Non-pigmented ciliary epithelial cell (primary cell): ENCODE measurements around the genes H4C14, CA14, APH1A and CIART.

DNA sequence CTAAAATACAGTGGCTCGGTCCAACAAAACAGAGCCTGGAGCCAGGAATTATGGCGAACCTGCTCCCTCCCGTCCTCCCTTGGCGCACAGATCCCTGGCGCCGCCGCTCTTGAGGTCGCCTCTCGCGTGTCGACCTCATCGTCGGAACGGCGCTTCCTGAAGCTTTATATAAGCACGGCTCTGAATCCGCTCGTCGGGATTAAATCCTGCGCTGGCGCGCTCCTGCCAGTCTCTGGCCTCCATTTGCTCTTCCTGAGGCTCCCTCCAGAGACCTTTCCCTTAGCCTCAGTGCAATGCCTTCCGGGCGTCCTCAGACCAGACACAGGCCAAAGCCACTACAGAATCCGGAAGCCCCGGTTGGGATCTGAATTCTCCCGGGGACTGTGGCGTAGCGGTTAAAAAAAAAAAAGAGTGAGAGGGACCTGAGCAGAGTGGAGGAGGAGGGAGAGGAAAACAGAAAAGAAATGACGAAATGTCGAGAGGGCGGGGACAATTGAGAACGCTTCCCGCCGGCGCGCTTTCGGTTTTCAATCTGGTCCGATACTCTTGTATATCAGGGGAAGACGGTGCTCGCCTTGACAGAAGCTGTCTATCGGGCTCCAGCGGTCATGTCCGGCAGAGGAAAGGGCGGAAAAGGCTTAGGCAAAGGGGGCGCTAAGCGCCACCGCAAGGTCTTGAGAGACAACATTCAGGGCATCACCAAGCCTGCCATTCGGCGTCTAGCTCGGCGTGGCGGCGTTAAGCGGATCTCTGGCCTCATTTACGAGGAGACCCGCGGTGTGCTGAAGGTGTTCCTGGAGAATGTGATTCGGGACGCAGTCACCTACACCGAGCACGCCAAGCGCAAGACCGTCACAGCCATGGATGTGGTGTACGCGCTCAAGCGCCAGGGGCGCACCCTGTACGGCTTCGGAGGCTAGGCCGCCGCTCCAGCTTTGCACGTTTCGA, at the start of gene H4C14:
TSS of gene H4C14 (plus strand) at position 581 of the 948 bp plus-strand sequence.
- RRBS = no CpG with 5 or more reads among the region's 74 CpGs

DNA sequence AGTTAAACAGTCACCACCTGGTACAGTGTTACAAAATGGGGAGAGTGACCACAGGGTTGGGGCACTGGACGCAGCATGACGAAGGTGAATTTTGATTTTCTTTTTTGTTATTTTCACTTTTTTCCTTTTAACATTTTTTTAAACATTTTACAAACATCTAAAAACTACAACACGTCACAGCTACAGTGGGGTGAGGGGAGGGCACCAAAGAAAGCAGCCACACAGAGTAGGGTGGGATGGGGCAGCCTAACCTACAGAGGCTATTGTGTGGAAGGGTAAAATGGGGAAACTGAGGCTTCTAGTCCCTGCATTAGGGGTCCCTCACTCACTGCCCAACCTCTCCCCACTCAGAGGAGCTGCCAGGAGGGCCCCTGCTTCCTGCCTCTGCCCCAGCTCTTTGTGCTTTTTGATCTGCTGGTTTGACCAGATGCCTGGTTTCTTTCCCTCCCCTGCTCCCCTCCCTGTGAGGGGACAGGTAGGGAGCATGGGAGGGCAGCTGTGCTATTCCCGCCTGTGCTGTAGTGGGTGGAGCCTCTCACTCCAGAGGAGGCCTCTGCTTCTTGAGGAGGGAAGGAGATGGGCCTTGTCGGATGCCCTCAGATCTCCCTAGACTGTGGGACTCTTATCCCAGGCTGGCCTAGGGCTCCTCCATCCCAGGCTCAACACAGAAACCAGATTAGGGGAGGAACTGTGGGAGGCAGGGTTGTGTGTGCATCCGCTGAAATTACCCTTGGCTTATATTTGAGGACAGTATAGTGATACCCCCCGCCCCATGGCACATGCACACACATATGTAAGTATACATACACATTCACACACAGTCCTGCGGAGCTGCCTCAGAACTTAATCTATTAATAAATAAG, 4.4 kb downstream of the BOLA1 start:
- RRBS = no CpG with 5 or more reads among the region's 8 CpGs

- RRBS = no CpG with 5 or more reads among the region's 6 CpGs
Observed at GRCh38 chr1:149995122-149995525, 15.4 kb downstream of the OTUD7B start.

DNA sequence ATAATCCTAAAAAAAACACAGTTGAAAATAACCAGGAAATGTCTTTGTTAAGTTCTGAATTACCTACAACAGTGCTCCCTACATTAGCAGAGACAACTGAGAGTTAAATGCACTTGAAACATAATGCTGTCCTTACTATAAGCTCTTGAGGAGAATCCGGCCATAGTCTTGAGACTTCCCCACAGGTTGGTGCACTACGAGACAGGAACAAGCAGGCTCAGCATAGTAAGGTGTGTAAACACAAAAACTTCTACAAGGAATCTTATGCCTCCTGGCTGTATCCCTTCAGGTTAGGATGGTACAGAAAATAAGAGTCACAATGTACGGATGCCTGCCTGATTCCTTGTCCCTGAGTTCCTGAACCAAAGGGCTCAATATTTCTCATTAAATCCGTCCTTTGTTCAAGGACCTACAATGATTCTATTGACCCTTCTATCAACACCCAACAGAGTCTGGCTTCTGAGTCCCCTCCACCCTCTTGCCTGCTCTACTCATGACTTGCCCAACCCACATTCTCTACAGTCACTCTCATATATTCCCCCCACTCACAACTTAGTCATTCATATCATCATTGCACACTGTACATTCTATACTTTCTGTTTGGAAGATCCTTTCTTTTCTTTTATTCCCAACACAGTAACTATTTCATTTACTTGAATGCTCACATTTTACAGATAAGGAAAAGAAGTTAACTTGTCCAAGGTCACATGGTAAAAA, 3.8 kb downstream of the OTUD7B start:
- RRBS = no CpG with 5 or more reads among the region's 4 CpGs

GRCh38 chr1:150162526-150162810, 12.8 kb downstream of the PLEKHO1 start:
- RRBS = no CpG with 5 or more reads among the region's 5 CpGs

- RRBS = no CpG with 5 or more reads among the region's 2 CpGs
Observed at GRCh38 chr1:150165314-150165678, 15.6 kb downstream of the PLEKHO1 start.

GRCh38 chr1:150256300-150257333, 957 bp upstream of the CA14 start:
- RRBS = no CpG with 5 or more reads among the region's 14 CpGs

DNA sequence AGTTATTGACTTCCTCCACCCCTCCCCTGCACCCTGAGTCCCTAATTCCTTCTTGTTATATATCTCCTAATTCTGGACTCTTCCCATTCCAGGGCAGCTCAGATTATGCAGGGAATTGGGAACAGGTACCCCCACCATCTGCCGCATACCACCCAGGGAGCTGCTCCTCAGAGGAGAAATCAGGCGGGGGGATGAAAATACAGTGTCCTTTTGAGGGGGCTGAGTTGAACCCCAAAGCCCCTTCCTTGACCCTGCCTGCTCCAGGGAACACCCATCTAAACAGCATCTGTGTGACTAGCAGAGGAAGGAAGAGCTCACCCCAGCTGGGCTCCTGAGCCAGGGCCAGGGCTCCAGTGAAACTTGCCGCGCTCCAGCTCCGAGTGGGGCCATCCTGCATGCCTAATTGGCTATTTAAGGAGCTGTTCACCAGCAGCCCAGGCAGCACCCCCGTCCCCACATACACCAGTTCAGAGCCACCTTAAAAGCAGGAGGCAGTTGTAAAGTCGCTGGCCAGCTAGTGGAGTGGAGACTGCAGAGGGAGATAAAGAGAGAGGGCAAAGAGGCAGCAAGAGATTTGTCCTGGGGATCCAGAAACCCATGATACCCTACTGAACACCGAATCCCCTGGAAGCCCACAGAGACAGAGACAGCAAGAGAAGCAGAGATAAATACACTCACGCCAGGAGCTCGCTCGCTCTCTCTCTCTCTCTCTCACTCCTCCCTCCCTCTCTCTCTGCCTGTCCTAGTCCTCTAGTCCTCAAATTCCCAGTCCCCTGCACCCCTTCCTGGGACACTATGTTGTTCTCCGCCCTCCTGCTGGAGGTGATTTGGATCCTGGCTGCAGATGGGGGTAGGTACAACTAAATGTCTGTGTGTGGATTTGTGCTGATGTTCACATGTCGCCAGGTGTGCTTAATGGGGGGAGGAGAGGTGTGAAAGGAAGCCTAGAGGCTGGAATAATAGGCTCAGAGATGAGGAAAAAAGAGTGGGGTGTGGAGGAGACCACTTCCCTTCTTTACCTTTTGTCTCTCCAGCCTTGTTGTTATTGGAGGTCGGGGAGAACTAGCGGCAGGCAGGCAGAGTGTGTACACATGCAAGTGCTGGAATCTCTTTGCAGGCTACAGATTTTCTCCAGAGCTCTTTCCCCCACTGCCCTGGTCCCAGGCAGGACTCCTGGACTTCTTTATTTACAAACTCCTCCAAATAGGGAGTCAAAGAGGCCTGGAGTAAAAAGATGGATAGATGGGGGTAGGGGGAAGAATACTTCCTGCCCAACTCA, at the start of gene CA14:
TSS of gene CA14 (plus strand) at position 441 of the 1,279 bp plus-strand sequence.
- RRBS = no CpG with 5 or more reads among the region's 15 CpGs

GRCh38 chr1:150268189-150269038, at the start of gene APH1A:
APH1A (minus strand) TSS chr1:150269016.
- RRBS = 2% methylated on average over 11 of the region's 52 CpGs

- RRBS = 4% methylated on average over 15 of the region's 17 CpGs
Observed at GRCh38 chr1:150282434-150282644, at the start of gene CIART. CIART (plus strand) TSS chr1:150282554.

DNA sequence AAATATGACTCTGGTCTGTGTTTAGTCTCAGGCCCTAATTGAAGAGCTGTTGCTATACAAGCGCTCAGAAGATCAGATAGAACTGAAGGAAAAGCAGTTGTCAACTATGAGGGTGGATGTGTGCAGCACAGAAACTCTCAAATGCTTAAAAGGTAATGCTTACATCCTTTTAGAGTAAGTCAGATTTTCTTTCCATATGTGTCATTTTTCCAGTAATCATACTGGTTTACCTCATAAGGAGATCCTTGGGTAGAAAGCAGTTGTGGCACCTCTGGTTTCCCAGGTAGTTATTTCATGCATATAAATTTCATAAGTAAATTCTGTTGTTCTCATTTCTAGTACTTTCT, 43.0 kb upstream of the TARS2 start:
- RRBS = no CpG with 5 or more reads among the region's 1 CpG

- RRBS = no CpG with 5 or more reads among the region's 3 CpGs
Observed at GRCh38 chr1:150457314-150457640, 29.9 kb upstream of the TARS2 start.

- RRBS = no CpG with 5 or more reads among the region's 19 CpGs
Observed at GRCh38 chr1:150471216-150472030, 15.8 kb upstream of the TARS2 start.

DNA sequence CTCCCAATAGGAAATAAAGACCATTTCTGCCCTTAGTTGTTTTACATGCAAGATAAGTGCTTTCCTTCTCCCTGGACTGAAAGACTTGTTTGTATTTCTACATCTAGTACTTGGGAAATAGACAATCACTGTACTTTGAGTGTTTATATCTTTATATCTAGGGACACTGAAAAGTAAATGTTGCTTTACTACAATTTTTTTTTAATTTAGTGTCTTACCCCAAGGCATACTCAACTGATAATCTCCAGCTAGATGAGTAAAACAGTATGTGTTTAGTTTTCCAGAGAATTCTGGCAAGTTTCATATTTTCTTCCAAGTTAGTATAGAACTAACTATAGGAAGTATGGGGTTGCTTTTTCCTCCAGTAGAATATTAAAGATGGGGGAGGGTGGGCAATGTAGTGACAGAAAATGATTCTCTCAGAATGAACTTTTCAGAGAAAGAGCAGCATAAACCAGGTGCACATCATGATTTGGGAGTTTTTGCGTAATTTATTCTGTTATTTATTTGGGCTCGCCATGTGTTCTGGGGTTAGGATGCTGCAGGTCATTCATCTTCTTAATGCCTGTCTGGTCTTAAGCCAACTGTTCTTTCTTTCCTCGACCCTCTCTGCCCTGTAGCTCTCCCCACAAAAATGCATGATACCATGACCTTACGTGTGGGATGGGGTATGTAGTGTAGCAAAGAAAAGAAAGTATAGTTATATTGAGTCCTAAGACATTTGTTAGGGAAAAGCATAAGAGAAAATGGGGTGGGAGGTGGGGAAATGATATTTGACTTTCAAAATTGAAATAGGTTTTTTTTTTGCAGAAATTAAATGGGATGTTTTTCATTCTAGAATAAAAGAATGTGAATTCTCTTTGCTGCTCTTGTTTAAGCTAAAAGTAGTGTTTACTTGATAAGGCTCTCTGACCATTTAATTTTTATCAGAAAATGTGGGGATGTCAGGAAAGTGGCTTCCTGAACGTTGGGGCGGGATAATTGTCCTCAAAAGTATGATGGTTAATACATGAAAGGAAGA, 12.4 kb upstream of the TARS2 start:
- RRBS = no CpG with 5 or more reads among the region's 6 CpGs

DNA sequence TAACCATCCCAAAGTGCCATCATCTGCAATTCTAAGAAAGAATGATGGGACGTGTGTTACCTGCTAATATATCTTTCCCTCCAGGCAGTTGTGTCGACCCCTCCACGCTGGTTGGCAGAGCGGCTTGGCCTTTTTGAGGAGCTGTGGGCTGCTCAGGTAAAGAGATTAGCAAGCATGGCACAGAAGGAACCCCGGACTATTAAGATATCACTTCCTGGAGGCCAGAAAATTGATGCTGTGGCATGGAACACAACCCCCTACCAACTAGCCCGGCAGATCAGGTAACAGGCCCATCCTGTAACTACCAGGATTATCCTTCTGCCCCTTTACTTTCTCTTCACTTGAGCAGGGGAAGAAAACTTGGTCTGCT, 540 bp downstream of the TARS2 start:
- RRBS = 8% methylated on average over 2 of the region's 6 CpGs

GRCh38 chr1:150504173-150505059, 3.5 kb upstream of the ECM1 start:
- RRBS = no CpG with 5 or more reads among the region's 15 CpGs

DNA sequence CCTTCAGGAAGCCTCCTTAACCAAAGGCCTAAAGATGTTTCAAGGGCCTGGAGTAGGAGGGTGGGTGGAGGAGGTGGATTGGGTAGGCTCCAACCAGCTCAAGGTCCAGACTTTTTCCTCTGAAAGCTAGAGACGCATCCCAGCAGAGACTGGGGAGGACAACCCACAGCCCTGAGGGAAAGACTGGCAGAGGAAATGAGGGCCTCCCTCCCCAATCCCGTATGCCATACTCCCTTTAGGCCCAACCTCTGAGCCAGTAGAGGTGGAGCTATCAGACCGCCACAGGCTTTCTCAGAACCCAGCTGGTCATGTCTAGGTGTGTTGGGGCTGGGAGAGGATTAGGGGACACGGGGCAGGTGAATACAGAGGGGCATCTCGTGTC, 1.1 kb downstream of the ECM1 start:
- RRBS = no CpG with 5 or more reads among the region's 5 CpGs

DNA sequence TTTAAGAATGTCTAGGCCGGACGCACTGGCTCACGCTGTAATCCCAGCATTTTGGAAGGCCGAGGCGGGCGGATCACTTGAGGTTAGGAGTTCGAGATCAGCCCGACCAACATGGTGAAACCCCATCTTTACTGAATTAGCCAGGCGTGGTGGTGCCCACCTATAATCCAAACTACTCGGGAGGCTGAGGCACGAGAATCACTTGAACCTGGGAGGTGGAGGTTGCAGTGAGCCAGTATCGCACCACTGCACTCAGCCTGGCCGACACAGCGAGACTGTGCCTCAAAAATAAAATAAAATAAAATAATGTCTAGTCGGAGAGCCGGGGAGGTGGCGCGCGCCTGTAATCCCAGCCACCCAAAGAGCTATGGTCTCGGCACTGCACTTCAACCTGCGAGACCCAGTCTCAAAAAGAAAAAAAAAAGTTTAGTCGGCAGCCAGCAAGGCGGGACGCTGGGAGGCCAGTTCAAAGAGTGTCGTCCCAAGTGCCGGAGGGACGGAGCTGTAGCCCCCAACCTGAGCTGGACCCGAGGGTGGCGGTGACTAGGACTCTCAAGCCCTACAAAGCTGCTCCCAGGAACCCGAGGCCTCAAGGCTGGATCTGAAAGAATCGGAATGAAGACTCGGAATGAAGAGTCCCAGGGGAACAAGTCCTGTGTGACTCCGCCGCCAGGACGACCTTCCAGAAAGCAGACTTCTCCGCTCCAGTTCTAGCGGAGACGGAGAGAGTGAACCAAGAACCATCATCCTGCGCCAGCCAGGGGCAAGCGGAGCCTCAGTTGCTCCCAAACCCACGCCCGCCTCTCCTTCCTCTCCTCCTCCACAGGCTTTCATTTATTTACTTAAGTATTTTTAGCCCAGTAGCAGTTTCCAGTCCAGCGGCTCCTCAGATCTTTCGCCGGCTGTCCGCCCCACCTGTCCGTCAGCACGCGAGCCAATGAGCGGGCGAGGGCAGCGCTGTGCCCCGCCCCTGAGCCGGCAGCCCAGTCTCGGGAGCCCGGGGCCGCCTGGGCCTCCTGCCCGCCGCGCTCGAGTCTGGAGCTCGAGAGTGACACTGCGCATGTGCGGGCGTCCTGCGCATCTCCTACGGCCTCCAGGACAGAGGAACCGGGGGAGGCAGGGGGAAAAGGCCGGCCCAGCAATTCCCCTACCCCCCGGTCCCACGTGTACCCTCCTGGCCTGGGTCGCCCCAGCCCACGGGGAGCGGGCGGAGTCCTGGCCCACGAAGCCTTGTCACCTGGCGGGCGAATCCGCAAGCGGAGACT, 7.2 kb downstream of the ECM1 start:
- RRBS = 2% methylated on average over 16 of the region's 80 CpGs

DNA sequence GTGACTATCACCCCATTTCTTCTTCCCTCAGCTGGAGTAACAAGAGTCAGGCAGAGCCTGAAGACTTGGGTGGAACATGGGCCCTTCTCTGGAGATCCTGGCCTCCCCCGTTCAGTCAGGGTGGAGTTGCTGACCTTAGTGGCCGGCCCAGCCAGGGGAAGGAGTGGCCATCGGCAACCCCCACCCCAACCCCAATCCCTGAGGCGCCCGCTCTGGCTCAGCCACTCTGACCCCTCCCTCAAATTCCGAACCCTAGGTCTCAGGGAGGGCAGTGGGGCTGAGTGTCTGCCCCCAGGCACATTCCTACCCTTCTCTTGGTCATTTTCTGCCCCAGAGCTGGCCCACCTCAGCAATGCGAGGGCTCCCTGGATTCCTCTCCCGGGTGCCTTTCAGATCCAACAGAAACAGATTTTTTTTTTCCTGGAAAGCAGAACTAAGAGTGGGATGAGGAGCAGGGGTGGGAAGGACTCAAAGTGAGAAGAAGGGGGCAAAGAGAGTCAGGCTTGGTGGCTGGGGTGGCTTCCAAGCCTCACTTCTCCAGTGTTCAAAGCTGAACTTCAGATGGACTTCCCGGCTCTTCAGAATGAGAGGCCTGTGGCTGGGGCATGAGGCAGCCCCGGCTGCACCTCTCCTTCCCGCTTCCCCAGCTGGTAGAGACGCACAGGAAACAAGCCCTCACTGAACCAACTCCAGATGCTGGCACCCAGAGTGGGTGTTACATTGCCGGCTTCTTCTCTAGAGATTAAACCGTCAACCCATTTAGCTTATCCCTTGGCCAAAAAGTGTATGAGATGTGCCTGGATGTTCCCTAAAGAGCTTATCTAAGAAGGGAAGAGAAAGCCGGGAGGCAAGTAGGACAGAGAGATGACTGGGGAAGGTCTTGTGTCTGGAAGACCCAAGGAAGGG, 1.6 kb downstream of the ADAMTSL4 start:
- RRBS = 86% methylated on average over 3 of the region's 15 CpGs